Measurements from ENCODE around the genes CDC25B and PRND.

DNA sequence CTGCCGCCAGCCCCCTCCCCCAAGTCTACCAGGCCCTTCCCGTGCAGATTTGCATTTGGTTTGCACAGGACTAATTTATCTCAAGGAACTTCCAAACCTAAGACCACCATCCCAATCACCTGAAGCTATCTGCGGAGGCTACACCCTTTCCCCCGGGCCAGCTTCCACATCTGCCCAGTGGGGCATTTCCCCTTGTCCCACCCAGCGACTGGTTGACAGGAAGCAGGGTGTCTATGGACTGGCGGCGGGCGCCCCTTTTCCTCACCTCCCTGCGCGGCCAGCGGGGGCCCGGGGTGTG lies 9.3 kb upstream of the SLC4A11 start:
- PRO-cap, 2 experiments: no peak in any of the 2 experiments

GRCh38 chr20:3249822-3250539 lies 11.0 kb upstream of the SLC4A11 start:
- PRO-cap, 2 experiments: no peak in any of the 2 experiments

GRCh38 chr20:3326788-3327290 lies 80.6 kb downstream of the DNAAF9 start:
- PRO-cap, 2 experiments: no peak in any of the 2 experiments

DNA sequence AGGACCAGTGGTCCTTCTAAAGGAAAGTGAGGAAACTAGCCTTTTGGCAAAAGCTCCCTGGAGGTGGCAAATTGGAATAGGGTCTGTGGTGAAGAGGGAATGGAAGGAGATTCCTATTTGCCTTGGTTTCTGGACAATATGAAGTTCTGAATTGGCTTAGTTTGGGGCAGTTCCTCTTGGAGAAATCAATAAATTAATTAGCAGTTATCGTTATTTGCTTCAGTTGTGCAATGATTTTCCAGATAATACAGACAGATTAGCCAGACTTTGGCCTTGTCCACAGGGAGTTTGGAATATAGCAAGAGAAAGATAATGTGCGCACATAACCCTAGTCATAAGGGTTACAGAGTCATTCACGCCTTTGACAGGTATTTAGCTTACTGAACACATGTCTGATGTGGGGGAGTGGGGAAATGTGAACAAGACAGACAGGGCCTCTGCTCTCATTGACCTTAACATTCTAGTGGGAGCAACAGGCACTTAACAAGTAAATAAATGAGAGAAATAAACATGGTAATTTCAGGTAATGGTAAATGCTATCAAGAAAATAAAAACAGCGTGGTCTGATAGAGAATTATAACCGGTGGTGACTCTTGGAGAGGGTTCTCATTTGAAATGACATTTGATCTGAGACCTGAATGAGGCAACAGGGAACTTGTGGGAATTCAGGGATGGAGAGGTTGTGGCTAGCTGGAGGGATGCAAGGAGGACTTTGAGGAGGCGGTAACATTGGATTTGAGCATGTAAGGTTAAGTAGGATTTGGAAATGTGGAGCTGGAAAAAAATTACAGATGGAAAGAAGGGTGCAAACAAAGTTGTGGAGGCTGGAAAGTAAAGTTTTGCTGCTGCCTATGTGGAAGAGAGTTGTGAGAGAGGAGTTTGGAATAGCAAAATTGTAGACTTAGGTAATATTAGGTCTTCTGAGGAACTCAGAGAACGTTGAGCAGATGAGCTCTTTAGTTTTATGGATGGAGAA lies 1.5 kb downstream of the ATRN start:
- PRO-cap, 2 experiments: no peak in any of the 2 experiments

GRCh38 chr20:3560541-3561036 lies 89.8 kb downstream of the ATRN start:
- PRO-cap, 2 experiments: no peak in any of the 2 experiments

DNA sequence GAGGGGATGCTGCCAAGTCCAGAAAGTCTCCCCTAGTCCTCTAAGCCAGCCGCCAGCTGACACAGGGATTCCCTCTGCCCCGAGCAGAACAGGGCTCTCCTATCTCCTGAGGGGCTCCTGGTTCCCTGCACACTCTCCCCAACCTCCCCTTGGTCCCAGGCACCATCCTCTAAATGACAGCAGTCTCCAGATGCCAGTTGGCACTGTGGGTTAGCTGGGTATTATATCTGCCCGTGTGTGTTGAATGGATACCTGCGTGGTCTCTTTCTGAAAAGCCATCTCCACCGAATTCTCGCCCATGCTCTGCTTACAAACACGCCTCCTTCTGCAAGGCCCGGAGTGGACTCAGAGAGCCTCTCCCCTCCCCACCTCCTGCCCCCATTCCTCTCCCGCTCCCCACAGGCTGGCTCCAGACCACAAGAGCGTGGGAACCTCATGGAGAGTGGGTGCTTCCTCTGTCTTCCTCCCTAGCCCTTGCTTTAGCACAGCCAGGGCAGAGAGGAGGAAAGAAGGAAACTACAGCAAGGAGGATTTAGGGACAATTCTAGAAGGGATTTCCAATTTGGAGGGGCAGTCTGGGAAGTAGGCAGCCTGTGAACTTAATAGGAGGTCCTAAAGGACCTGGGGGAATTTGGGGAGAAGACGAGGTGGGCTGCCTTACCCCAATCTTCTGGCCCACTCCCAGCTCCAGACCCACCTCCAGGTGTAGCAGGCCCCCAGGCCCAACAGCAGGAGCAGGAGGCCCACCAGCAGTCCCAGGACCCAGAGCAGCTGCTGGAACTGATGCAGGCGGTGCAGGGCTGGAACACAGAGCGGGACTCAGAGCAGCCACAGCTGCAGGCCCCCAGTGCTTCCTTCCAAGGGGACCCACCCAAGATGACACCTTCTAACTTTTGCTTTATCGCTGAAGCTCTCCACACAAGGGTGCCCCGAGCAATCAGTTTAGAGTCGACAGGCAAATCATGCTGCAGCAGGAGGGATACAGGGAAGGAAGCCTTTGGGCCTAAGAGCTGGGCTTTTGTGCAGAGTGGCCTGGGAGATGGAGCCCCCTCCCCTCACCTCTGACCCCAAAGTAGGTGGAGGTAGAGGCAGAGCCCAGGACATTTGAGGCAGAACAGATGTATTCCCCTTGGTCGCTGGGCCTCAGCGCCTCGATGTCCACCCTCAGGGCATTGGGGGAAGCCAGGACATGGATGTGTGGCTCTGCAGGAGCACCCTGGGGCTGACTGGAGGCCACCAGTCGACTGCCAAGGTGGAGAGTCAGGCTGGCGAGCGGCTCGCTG lies 7.5 kb upstream of the ADAM33 start:
- PRO-cap, 2 experiments: no peak in any of the 2 experiments

- PRO-cap, 2 experiments: no peak in any of the 2 experiments
These were observed 13.8 kb downstream of the ADISSP start for GRCh38 chr20:3753656-3754235.

DNA sequence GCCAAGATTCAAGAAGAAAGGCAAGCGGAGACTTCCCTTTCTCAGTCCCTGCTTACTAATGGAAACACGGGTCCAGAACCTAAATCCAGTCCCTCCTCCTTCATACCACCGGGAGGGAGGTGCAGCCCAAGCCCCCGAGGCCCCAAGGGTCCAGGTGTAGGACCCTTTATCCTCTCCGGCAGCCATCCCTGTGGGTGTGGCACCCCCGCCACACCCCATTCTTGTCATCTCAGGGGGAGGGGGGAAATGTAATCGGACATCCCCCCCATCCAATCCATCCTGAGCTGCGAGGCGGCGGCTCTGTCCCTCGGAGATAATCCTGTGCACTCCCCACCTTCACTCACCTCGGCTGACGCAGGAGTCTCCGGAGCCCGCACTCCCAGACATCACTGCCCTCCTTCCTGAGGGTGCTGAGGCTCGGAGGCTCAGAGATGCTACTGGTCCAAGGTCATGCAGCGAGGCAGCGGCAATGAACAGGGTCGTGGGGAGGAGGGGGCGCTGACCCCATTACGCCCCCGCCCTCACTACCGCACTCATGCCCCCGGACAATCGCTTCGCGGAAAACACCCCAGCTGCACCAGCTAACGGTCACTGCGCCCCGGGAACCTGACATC lies 581 bp downstream of the ADISSP start:
- PRO-cap, 2 experiments: no peak in any of the 2 experiments

DNA sequence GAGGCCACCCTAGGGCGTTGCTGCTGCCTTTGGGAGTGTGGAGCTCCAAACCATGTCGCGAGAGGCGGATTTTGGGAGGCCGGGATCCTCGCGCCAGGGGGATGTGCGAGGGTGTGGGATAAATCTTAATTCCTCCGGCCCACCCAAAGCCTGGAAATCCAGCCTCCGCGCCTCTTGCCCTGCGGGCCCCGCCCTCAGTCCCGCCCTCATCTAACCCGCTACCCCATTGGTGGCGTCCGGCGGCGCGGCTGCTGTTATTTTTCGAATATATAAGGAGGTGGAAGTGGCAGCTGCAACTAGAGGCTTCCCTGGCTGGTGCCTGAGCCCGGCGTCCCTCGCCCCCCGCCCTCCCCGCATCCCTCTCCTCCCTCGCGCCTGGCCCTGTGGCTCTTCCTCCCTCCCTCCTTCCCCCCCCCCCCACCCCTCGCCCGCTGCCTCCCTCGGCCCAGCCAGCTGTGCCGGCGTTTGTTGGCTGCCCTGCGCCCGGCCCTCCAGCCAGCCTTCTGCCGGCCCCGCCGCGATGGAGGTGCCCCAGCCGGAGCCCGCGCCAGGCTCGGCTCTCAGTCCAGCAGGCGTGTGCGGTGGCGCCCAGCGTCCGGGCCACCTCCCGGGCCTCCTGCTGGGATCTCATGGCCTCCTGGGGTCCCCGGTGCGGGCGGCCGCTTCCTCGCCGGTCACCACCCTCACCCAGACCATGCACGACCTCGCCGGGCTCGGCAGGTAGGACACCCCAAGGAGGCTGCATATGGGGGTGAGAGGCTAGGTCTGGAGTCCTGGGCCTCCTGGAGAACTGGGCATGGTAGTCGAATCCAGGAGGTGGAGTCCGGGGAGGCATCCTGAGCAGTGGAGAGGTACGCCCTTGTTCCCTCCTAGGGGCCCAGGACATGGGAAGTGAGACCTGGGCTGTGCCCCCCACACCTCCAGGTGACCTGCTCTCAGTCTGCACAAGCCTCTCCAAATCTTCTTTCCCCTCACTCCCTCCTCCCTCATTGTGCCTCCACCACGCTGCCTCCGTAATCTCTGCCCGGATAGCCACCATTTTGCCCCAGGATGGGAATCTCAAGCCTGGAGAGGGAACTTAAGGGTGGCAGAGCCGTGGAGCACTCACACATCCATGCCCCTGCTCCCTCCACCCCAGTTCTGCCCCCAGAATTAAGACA lies at the start of gene CDC25B:
TSS of gene CDC25B (plus strand) at position 299 of the 1,160 bp plus-strand sequence.
- PRO-cap, 2 experiments: peak in 2 of 2 experiments; most common plus-strand start position 299 of the sequence (in 2); most common minus-strand start position 115 of the sequence (in 2)

DNA sequence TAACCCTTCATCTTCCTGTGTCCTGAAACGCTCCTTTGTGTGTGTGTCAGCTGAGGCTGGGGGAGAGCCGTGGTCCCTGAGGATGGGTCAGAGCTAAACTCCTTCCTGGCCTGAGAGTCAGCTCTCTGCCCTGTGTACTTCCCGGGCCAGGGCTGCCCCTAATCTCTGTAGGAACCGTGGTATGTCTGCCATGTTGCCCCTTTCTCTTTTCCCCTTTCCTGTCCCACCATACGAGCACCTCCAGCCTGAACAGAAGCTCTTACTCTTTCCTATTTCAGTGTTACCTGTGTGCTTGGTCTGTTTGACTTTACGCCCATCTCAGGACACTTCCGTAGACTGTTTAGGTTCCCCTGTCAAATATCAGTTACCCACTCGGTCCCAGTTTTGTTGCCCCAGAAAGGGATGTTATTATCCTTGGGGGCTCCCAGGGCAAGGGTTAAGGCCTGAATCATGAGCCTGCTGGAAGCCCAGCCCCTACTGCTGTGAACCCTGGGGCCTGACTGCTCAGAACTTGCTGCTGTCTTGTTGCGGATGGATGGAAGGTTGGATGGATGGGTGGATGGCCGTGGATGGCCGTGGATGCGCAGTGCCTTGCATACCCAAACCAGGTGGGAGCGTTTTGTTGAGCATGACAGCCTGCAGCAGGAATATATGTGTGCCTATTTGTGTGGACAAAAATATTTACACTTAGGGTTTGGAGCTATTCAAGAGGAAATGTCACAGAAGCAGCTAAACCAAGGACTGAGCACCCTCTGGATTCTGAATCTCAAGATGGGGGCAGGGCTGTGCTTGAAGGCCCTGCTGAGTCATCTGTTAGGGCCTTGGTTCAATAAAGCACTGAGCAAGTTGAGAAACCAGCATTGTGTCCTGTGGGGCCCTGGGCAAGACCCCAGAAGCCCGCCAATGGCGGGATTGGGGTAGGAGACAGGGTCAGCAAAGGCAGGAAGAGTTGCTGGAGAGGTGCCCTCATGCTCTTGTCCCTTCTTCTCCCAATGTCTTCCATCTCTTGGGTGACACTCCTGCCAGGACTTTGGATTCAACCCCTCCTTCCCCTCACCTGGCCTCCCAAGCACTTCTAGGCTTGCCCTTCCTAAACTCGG lies 9.5 kb downstream of the CDC25B start:
- PRO-cap, 2 experiments: no peak in any of the 2 experiments

GRCh38 chr20:3808065-3808473 lies 12.0 kb downstream of the CDC25B start:
- PRO-cap, 2 experiments: peak in 2 of 2 experiments; most common plus-strand start chr20:3808343 (in 1); most common minus-strand start chr20:3808192 (in 1)

DNA sequence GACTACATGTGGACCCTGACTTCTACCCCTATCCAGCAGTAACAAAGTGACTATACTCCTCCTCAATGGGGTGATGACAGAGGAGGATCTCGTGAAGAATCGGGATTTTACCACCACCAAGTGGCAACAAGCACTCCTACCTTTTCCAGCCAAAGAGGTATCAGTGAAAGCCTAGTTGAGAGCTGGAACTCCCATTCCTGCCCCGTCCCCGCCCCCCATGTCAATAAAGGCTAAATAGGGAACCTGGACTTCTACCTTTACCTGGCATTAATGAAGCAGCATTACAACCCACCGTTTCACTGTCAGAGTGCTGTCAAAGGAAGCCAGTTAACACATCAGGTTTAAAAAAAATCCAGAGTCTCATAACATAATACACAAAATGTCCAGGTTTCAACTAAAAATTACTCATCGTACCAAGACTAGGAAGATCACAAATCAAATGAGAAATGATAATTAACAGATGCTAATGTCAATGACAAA lies 45.3 kb downstream of the RNF24 start:
- PRO-cap, 2 experiments: no peak in any of the 2 experiments

- PRO-cap, 2 experiments: no peak in any of the 2 experiments
These were observed 34.7 kb downstream of the RNF24 start for GRCh38 chr20:3980590-3981194.

DNA sequence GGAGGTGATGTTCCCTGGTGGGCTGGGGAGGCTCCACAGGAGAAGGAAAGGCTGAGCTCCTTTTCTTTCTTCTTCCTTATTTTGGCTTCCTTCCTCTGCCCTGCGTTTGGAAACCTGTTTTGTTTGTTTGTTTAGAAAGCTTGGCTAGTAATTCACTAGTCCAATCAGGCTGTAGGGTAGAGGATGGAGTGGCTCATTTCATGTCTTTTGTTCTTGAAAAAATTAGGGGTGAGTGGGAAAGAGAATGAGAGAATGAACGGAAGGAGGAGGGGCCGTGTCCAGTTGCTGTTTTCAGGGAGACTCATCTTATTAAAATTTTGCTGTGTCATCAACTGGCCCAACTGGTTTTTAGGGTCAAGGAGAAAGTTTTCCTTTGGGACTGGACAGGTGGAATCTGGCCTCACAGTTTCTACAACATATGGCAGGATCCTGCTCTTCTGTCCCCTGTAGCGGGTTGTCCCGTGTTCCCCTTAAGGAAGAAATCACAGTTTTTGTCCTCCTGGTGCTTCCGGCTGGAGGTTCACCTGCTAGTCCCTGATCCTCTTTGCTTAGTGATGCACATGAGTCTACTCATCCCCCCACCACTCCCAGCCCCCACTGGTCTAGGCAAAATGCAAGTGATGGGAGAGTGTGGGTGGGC lies 3.0 kb upstream of the RNF24 start:
- PRO-cap, 2 experiments: no peak in any of the 2 experiments

- PRO-cap, 2 experiments: no peak in any of the 2 experiments
These were observed 22.7 kb upstream of the RNF24 start for GRCh38 chr20:4037945-4038609.

GRCh38 chr20:4161712-4162616 lies 13.3 kb downstream of the SMOX start:
- PRO-cap, 2 experiments: no peak in any of the 2 experiments

- PRO-cap, 2 experiments: no peak in any of the 2 experiments
These were observed 31.6 kb downstream of the ADRA1D start for GRCh38 chr20:4217444-4217875.

DNA sequence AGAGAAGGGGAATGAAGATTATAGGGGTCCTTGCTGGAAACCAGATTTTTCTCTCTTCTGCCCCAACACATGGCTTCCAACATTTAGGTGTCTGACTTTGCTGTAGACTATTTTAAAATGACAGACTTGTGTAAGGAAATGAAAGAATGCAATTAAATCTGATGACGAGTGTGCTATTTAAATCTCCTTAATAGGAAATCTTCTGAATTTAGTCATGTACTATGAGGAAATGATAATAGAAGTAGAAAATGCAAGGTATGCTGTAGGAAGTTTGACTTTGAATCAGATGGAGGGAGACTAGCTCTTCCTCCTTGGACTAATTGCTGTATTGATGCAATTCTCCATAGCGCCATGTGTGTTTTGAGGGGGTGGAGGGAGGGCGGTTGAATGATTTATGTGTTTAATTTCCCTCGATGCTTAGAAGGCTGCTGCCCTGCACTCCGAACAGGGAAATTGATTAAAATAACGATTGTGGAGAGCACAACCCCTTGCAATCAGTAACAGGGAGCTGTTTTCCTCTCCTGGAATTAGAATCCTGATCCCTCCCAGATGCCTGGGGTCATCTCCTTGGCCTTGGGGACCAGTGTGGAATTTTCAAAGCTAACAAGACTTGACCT lies 179.0 kb upstream of the PRNP start:
- PRO-cap, 2 experiments: no peak in any of the 2 experiments

DNA sequence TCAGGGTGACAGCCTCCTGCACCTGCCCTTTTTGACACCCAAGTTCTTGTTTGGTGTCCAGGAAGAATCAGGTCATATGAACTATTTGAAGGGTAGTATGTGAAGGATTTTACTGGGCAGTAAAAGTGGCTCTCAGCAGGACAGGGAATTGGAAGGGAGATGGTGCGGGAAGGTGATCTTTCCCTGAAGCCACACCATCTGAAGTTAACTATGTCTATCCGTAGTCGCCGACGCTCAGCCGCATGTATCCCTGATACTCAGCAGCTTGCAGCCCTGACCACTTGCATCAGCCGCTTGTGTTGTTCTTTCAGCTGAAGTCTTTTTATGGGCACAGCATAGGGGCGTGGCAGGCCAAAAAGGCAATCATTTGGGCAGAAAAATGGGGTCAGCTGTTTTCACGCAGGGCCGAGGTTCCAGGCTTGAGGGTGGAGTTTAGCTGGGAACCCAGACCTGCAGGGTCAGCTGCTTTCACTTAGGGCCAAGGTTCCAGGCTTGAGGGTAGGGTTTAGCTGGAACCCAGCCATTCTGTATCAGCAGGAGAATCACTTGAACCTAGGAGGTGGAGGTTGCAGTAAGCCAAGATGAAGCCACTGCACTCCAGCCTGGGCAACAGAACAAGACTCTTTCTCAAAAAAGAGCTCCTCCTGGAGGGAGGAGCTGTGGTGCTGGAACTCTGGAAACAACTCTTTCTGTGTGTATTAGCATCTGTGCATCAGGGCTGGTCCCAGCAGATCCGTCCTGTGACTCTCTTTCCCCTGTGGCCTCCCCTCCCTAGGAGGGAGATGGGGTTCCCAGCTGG lies 21.6 kb upstream of the PRNP start:
- PRO-cap, 2 experiments: no peak in any of the 2 experiments

DNA sequence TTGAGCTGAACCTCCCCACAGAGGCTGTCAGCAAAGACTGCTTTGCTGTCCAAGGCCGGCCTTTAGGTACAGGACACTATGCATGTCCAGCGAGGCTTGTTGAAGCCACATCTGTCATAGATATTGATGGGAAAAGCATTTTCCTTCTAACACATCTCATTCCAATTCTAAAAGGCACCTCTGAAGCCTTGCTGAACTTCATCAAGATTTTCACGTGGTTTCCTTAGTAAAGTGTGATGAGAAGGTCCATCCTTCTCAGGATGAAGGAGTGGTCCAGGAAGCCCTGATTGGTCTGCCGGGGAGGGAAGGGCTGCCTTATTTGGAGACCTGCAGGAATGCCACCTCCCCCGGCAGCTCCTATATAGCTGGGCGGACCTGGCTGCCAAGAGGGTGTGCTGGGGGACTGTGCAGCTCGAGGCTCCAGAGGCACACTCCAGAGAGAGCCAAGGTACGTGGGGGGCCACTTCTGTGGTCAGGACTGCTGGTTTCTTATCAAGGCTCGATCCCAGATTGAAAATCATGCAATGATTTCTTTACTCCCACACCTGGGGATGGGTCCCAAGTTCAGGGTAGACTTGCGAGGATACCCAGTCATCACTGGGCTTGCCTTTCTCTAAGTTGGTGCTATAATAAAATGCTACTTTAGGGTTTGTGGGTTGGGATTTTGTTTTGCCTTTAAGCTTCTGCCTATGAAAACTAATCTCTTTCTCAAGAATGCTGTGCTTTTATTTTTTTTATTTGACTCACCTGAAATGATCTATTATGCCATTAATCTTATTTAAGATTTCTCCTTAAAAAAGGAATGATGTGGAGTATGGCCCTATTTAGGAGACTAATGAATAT lies at the start of gene PRND:
TSS of gene PRND (plus strand) at position 388 of the 843 bp plus-strand sequence.
- PRO-cap, 2 experiments: no peak in any of the 2 experiments